Jurkat, Clone E6-1 (cell line): ENCODE results near the genes ZNF107 and GUSB.

GRCh38 chr7:64613578-64614075 lies 50.8 kb upstream of the ZNF680 start:
- RRBS = no CpG with 5 or more reads among the region's 1 CpG

DNA sequence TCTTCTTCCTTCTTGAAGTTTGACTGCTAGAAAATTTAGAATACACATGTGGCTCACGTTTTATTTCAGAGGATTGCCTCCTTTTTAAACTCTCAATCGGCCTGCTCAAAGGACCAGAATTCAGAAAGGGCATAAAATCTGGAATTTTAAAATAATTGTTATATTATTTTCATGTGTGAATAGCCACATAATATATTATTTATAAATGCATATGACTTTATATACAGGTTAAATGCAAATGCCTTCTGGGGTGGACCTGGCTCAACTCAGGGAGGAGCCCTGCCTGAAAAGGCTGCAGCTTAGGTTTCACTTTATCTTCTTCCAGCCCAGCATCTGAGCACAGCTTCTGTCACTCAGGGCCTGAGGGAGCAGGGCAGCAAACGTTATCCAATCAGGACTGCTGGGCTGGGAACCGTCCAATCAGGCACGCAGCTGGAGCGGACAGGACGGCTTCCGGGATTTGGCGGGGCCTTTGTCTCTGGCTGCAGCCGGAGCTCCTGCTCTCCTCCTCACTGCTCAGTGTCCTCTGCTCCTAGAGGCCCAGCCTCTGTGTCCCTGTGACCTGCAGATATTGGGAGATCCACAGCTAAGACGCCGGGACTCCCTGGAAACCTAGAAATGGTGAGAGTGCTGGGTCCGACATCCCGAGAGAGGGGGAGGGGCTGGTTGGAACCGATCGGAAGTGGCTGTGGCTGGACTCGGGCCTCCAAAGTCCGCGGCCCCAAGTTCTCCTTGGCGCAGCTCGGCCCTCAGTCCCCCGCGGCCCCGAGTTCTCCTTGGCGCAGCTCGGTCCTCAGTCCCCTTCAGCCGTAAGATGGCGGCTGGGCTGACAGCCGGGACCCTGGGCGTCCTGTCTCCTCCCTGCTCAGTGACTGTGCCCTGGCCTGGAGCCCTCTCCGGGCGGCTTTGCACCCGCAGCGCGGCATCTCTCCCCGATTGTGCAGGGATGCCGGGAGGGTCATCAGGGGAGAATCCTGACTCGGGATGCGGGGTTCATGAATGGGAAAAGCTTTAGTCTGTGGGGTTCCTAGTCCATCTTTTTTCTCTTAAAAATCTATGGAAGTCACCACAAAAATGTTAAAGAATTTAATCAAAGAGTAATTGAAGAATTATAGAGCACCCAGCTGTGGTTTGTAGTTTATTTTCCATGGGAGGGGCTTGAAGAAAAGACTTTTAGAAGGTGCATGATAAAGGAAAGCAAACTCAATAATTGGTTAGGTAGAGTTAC lies at the start of gene ZNF107:
Gene ZNF107 (plus strand): TSS at position 469 of the 1,228 bp plus-strand sequence.
- RRBS = 3% methylated on average over 7 of the region's 39 CpGs

DNA sequence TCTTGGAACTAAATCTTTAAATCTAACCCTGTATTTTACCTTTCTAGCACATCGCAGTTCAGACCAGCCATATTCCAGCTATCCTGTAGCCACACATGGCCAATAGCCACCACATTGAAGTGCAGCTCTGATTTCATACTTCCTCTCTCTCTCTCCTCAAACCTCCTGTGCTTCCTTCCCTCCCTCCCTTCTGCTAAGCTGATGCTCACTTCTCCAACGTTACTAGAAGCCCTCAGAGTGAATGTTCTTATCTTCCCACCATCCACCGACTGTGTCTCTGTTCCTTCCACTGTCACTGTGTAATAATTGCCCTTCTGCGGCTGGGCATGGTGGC lies 574 bp upstream of the ERV3-1 start:
- RRBS = no CpG with 5 or more reads among the region's 4 CpGs

- RRBS = no CpG with 5 or more reads among the region's 59 CpGs
These were observed 136.1 kb downstream of the ZNF92 start for GRCh38 chr7:65509619-65510233.

- RRBS = 72% methylated on average over 7 of the region's 33 CpGs
These were observed 141.3 kb upstream of the VKORC1L1 start for GRCh38 chr7:65731358-65732171.

DNA sequence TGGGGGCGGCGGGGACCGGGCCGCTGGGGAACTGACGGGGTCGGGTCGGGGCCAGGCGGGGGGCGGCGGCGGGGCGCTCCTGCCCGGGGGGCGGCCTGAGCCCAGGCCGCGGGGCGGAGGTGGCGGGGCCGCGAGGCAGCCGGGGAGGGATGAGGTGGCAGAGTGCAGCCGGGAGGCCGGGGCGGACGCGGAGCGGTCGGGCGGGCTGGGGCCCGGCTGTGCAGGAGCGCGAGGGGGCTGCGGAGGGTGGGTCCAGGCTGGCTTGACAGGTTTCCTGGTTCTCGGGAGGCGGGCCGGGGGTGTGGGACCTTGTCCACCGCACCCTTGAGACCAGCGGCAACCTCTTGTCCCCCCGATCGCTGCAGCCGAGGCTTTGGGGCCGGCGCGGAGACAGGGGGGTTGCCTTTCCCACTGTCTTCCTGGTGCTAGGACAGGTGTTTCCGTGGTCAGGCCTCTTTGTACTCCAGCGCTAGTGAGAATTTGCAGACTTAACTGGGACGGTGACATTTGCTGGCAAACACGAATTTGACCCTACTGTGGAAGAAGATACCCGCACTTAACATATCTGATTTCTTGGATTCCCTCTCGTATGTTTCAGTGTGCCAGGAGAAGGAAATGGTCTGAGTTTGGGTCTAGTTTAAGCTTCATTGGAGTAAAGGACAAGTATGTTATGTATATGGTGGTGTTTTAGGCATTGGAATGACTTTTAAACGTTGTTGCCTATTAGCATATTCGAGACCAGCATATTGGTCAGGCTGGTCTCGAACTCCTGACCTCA lies 970 bp downstream of the VKORC1L1 start:
- RRBS = 2% methylated on average over 17 of the region's 53 CpGs

DNA sequence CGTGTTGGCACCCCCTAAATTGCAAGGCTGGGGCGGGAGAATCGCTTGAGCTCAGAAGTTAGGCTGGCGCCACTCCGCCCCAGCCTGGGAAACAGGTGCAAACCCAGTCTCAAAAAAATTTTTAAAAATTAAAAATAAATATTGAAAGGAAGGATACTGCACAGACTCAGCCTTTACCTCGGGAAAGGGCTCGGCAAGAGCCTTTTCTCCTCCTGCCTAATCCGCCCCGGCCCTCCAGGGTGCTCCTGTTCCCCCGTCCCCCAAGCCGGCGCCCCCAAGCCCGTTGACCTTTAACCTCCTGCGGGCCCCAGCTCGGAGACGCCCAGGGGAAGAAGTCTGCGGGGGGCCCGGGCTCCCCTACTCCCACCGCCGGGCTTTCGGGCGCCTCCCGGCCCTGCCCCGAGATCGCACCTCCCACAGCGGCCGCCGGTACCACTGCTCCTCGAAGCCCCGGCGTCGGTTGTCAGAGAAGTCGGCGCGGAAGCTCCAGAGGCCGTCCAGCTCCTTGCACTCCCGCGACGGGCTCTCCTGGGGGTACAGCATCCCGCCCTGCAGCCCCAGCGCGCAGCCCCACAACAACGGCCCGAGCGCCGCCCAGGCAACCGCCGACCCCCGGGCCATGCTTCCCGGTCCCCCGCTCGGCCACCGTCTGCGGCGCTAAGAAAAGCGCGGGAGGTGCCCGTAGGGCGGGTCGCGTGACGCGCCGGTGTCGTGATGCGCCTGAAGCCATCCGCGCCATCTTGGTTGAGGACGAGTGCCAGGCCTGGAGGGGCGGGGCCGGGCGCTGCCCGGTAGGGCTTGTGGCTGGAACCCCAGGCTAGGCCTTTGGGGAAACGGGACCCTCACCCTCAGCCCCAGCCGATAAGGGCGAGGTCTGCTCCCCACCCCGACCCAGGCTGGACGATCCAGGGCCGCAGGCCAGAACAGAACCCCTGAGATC lies at the start of gene GUSB:
Gene GUSB (minus strand): TSS at position 651 of the 940 bp plus-strand sequence.
- RRBS = 2% methylated on average over 34 of the region's 79 CpGs

DNA sequence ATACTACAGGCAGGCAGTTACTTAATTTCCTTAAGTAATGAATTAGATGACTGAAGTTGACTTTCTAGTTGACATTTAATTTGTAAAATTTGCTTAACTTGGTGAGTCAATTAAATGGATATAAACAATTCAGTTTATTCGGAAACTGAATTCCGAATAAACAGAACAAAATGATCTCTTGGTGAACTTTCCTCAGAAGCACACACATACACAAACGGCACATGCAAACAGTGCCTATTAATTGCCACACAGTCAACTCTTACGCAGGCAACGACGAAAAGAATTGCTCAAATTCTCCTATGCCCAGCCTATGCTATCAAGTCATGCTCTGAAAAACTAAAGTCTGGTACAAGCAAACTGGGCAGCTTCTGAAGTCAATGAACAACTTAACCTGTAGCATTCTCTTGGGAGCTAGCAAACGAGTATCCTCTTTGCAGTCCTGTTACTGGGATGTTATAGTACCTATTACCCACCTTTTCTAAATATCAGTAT lies 38.9 kb upstream of the ASL start:
- RRBS = no CpG with 5 or more reads among the region's 7 CpGs

- RRBS = 80% methylated on average over 6 of the region's 37 CpGs
These were observed 31.4 kb upstream of the ASL start for GRCh38 chr7:66044186-66044684.

DNA sequence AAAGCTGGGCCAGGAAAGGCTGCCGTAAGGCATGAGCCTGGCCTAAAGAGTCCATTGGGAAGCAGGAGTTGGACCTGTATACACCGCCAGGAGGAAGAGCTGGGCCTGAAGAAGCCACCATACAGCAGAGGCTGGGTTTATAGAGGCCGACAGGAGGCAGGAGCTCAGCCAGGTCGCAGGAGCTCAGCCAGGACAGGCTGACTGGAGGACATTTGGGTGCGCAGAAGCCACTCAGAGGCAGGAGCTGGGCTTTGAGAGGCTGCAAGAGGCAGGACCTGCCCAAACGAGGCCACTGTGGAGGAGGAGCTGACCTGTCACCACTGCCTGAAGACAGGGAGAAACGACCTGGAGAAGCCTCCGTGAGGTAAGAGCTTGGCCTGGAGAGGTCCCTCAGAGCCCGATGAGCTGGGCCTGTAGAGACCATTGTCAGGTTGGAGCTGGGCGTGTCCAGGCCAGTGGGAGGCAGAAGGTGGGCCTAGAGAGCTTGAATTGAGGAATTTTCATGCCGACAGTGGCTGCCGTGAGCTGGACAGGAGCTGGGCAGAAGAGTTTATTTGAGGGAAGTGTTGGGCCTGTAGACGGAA lies 173.9 kb downstream of the TPST1 start:
- RRBS = no CpG with 5 or more reads among the region's 13 CpGs

GRCh38 chr7:66555087-66555364 lies 73.7 kb upstream of the KCTD7 start:
- RRBS = no CpG with 5 or more reads among the region's 5 CpGs

DNA sequence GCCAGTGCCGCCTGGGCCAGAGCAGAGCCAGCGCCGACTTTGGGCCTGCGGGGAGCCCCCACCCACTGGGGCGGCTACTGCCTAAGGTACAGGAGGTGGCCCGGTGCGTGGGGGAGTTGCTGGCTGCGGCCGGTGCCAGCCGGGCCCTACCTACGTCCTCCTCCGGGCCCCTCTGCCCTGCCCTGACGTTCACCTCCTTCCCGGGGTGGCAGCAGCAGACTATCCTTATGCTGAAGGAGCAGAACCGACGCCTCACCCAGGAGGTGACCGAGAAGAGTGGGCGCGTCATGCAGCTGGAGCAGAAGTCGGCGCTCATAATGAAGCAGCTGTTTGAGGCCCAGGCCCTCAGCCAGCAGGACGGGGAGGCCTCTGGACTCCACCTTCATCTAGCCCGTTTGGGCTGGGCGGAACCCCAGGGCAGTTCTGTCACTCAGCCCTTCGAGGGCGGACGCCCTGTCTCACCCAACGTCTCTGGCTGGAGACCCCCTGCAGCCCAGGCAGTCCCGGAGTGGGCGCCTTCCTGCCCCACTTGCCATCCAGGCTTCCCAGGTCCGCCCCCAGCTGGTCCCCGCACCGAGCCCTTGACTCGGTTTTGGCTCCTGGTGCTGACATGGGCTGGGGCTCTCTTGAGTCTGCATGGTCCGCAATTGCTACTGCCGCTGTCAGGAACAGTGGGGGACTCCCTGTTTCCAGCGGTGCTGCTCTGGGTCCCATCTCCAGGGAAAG lies 71.5 kb upstream of the KCTD7 start:
- RRBS = 96% methylated on average over 2 of the region's 37 CpGs

GRCh38 chr7:66698350-66699127 lies 42.0 kb upstream of the RABGEF1 start:
- RRBS = no CpG with 5 or more reads among the region's 14 CpGs

DNA sequence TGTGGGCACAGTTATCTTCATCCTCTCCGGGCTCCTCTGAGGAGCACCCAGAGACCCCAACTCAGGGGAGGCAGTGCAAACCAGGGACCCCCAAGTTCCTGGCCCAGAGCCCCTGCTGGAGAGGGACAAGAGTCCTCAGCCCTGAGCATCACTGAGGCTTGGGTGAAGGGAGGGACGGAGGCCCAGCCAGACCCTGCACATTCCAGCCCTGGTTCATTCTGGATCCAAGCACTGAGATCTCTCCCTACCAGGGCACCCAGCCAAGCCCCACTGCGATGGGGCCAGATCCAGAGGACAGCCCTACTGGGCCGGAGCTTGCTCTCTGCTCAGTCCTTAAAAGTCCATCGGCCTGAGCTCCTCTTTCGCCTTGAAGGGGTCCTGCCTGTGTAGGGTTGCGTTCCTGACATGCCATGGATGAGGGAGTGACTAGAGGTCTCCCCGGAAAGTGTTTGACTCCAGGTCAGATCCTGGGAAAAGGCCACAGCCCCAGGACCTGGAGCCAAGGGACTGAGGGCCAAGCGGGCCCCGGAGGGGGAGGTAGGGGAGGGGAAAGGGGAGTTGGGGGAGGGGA lies 40.5 kb upstream of the RABGEF1 start:
- RRBS = 94% methylated on average over 3 of the region's 10 CpGs

- RRBS = 100% methylated on average over 2 of the region's 16 CpGs
These were observed 35.8 kb downstream of the SBDS start for GRCh38 chr7:66959416-66960100.

DNA sequence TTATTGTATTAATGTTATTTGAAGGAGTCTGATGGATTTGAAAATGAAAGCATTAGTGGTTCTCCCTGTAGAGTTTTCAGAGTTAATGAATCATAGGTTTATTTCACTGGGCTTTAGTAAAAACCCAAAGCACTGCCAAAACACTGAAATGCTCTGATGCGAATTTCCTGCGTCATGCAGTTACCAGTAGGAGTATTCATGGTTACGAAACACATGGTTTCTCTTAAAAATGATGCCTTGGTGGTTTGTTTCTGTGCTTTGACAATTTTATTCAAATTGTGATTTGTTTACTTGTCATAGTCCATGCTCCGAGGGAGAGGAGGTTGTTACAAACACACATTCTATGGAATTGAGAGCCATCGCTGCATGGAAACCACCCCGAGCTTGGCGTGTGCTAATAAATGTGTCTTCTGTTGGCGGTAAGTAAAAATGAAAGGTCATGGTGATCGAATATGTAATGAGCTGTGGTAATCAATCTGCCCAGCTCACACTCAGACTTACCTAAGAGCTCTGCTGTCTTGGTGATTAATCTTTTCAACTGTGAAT lies 70.4 kb downstream of the TYW1 start:
- RRBS = no CpG with 5 or more reads among the region's 9 CpGs

DNA sequence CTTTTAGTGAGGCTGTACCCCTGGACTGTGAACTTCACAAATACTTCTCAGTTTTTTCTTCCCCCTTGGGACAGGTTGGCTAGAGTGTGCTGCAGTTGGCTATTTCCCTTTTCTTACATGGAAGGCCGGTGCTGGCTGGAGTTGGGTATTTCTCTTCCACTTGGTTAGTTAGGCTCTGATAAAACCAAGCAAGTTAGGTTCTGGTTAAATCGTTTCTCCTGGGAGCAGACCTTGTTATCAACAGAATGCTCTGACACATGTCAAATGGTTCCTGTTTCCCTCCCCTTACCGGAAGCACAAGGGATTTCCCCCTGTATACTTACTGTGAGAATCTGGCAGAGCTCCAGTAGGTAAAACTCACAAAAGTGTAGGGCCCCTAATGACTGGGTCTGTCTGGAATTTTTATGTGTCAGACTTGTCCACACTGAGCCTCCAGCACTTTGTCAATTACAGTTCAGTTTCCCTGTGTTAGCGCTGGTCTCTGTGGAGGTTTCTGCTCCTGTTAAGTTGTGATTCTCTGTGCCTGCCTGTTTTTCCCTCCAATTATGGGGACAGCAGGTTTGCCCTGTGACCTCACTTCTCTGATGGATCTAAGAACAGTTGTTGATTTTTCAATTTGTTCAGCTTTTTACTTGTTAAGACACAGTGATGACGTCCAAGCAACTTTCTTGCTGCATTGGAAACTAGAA lies 132.5 kb downstream of the TYW1 start:
- RRBS = no CpG with 5 or more reads among the region's 5 CpGs

GRCh38 chr7:67738718-67739345 lies 462.1 kb downstream of the SPDYE21 start:
- RRBS = no CpG with 5 or more reads among the region's 7 CpGs

GRCh38 chr7:68422384-68422710 lies 1145.6 kb downstream of the SPDYE21 start:
- RRBS = no CpG with 5 or more reads among the region's 3 CpGs

DNA sequence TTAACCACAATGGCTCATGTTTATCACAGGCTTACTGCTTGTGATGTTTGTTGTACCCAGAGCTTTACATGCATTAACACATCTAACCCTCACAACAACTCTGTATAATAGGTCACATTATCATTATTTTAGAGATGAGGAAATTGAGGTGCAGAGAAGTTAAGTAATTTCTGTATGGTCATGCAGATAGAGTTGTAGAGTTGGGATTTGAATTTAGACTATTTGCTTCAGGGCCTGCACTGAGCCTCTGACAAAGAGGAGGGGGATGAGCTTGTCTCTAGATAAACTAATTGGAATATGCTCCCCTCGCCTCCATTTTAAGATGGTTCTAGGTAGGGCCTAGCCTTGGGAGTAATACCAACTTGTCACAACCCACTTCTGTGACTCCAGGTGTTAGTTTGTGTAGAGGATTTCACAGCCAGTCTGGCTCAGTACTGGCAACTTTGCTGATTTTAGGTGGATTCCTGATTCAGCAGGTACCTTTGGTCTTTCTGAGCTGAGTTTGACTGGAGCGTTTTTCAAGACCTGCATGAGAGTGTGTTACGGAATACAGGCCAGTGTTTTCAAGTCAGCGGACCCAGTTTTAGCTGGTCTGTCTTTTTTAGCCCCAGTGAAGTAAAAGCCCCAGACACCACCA lies 19.8 kb downstream of the AUTS2 start:
- RRBS = no CpG with 5 or more reads among the region's 4 CpGs